Measurements from ENCODE around the genes FILIP1L and SENP7.

- PRO-cap, 2 experiments: peak in 2 of 2 experiments; most common plus-strand start chr3:99921169 (in 2)
These were observed 103.3 kb downstream of the CMSS1 start for GRCh38 chr3:99921012-99921305.

GRCh38 chr3:99966892-99967598, 147.3 kb downstream of the FILIP1L start:
- PRO-cap, 2 experiments: no peak in any of the 2 experiments

DNA sequence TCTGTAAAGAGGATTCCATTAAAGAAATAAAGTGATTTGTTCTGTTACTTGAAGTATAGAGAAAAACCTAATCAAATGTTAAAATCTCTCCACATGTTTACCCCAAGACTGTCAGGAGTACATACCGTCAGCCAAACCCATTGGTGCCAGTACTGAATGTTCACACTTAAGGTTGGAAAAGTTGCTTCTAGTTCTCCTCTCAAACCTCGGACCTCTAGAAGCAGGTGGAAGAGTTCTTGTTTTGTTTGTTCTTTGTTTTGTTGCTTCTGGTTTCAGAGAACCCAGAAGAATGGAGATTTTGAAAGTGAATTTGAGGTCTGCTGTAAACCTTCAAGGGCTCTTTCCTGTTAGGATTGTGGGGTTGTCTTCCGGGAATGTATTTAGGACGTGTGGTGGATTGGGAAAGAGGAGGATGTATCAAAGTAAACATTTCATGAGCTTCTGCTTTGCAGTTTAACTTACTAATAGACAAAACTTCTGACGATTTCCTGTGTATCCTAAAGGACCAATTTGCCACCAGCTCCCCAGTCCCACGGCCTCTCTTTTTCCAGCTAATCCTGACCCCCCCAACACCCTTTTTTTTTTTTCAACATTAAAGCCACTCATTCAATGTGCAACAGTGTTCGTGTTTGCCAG, 50.4 kb downstream of the FILIP1L start:
- PRO-cap, 2 experiments: no peak in any of the 2 experiments

DNA sequence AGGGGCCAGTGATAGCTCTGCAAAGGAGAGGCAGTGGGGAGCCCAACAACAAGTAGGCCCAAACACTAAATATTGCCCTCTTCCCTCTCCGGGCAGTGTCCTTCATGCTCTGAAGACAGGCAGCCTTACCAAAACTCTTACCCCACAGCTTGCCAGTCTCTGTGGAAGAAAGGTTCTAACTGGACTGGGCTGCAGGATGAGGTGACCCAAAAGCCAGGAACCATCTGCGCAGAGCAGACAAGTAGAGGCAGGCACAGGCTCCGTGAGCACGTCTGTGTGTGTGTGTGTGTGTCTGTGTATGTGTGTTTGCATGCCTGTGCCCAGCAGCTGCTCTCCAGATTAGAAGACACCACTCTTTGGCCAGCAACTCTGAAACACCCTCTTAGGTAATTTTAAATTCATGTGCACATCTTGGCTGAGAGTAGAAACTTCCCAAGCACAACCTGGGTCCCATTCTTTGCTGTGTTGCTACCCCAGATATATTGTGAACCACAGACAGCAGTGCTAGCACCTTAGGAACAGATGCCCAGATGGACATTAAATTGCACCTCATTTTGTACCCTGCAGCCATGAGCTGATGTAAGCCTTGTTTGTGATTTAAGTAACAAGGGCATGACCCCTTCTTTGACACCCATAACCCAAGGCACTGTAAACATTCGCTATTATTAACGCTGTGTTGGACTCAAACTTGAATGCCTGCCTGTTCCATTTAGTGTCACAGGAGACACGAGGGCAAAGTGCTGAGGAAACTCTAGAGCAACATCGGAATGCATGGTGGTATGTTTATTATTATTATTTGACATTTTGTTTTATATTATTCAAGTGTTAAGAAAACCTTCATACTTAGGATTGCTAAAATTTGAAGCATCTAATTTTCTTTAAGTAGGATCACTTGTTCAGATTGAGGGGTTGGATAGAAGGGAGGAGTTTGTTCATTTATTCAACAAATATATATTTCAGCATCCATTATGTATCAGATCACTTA, at the start of gene FILIP1L:
Gene FILIP1L (minus strand): TSS at position 280 of the 985 bp plus-strand sequence.
- PRO-cap, 2 experiments: no peak in any of the 2 experiments

- PRO-cap, 2 experiments: no peak in any of the 2 experiments
These were observed 23.3 kb downstream of the TOMM70 start for GRCh38 chr3:100377620-100377906.

DNA sequence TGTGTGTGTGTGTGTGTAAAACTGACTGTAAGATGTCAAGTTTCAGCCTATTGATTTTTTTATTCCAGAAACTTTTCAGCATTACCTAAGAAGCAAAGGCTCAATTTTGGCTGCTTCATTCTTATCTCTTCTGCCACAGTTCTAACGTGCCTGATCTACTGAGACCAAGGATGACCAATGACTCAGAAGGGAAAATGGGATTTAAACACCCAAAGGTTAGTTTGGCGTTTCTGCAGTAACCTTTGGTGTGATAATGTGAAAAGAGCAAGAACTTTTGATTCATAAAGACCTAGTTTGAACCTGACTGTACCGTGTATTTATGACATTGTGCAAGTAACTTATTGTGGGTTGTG, 27.0 kb downstream of the TMEM45A start:
- PRO-cap, 2 experiments: no peak in any of the 2 experiments

GRCh38 chr3:100590486-100590926, 18.9 kb upstream of the ADGRG7 start:
- PRO-cap, 2 experiments: no peak in any of the 2 experiments

DNA sequence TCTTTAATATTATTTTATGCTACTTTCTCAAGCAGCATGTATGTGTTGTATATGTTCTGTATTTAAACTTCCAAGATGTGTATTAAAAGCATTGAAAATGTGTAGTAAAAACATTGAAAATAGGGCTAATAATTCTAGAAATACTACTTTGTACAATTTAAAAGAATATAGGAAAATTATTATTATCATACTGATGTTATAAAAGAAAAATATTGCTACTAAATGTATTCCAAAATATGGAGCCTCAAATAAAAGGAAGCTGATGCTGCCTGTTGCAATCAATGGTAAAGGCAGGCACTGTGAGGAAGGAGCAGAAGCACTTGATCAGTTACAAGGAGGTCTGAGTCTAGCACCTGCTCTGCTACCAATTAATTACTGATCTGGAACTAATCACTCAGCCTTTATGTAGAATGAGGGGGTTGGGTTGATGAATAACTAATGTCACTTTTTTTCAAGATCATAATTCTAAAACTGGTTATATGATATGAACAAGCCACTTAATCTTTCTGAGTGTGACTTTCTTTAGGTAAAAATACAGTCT, 5.5 kb downstream of the ADGRG7 start:
- PRO-cap, 2 experiments: no peak in any of the 2 experiments

- PRO-cap, 2 experiments: no peak in any of the 2 experiments
These were observed 904 bp downstream of the ABI3BP start for GRCh38 chr3:100991970-100993064.

DNA sequence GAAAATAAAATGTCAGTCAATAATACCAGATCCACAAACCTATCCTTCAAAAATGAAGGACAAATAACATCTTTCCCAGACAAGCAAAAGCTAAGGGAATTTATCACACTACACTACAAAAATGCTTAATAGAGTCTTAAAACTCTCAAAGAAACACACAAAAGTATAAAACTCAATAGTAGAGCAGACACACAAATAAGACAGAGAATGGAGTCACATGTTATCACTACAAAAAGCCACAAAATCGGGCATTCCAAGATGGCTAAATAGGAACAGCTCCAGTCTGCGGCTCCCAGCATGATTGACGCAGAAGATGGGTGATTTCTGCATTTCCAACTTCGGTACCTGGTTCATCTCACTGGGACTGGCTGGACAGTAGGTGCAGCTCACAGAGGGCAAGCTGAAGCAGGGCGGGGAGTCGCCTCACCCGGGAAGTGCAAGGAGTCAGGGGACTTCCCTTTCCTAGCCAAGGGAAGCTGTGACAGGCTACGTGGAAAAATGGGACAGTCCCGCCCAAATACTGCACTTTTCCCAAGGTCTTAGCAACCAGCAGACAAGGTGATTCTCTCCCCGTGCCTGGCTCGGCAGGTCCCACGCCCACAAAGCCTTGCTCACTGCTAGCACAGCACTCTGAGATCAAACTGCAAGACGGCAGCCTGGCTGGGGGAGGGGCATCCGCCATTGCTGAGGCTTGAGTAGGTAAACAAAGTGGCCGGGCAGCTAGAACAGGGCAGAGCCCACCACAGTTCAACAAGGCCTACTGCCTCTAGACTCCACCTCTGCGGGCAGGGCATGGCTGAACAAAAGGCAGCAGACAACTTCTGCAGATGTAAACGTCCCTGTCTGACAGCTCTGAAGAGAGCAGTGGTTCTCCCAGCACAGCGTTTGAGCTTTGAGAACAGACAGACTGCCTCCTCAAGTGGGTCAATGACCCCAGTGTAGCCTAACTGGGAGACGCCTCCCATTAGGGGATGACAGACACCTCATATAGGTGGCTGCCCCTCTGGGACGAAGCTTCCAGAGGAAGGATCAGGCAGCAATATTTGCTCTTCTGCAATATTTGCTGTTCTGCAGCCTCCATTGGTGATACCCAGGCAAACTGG, 46.2 kb downstream of the SENP7 start:
- PRO-cap, 2 experiments: no peak in any of the 2 experiments

DNA sequence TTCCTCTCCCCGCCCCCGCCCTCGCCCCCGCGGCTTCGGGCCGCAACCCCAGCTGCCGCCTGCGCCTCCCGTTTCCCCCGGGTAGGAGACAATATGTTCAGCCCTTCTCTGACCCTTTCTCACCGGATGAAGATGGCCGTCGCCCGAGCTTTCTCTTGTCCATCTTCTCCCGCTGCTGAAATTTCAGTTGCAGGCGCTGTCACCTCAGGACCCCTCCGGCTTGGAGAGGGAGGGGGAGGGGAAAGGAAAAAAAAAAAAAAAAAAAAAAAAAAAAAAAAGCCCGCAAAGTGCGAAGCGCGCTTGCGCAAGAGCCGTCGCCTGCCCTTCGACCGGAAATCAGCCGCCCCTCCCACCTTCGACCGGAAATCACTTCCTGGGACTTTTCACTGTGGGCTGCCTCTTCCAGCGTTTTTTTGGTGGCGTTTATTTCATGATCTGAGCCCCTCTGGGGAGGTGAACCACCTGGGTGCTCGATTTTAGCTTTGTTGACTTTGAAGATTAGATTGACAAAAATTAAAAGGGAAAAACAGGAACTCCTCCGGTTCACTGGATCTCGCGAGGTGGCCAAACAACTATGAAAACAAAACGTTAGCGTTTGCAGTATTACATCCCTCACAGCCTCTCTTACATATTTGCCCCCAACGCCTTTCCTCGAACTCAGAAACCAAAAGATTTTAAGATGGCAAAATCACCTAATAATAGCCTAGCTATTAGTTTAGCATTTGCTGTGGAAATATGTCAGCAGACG, at the start of gene SENP7:
Gene SENP7 (minus strand): TSS at position 245 of the 748 bp plus-strand sequence.
- PRO-cap, 2 experiments: peak in 2 of 2 experiments; most common plus-strand start position 369 of the sequence (in 1); most common minus-strand start position 222 of the sequence (in 2)

GRCh38 chr3:101518377-101518921, 5.4 kb upstream of the SENP7 start:
- PRO-cap, 2 experiments: peak in 1 of 2 experiments; most common plus-strand start chr3:101518639 (in 1)

GRCh38 chr3:101639127-101639658, 37.7 kb downstream of the ZBTB11 start:
- PRO-cap, 2 experiments: no peak in any of the 2 experiments

- PRO-cap, 2 experiments: no peak in any of the 2 experiments
These were observed 7.0 kb upstream of the RPL24 start for GRCh38 chr3:101693472-101694027.

- PRO-cap, 2 experiments: no peak in any of the 2 experiments
These were observed 2.7 kb downstream of the NFKBIZ start for GRCh38 chr3:101851639-101852818.

DNA sequence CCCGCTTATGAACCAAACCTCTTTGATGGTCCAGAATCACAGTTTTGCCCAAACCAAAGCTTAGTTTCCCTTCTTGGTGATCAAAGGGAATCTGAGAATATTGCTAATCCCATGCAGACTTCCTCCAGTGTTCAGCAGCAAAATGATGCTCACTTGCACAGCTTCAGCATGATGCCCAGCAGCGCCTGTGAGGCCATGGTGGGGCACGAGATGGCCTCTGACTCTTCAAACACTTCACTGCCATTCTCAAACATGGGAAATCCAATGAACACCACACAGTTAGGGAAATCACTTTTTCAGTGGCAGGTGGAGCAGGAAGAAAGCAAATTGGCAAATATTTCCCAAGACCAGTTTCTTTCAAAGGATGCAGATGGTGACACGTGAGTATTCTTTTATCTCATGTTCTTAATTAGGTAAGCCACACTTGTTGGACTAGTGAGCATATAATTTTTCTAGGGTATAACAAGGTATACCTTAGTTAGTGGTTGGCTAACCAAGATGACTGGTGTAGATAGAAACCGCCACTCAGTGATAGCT, 4.2 kb downstream of the NFKBIZ start:
- PRO-cap, 2 experiments: no peak in any of the 2 experiments

GRCh38 chr3:101857753-101858120, 8.4 kb downstream of the NFKBIZ start:
- PRO-cap, 2 experiments: no peak in any of the 2 experiments

DNA sequence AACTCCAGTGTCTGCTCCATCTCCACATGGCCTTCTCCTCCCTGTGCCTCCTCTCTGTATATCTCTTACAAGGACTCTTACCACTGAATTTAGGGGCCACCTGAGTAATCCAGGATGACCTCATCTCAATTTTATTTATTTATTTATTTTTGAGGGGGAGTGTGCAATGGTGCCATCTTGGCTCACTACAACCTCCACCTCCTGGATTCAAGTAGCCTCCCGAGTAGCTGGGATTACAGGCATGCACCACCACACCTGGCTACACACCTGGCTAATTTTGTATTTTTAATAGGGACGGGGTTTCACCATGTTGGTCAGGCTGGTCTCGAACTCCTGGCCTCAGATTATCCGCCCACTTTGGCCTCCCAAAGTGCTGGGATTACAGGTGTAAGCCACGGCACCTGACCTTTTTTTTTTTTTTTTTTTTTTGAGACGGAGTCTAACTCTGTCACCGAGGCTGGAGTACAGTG, 15.2 kb downstream of the NFKBIZ start:
- PRO-cap, 2 experiments: no peak in any of the 2 experiments

DNA sequence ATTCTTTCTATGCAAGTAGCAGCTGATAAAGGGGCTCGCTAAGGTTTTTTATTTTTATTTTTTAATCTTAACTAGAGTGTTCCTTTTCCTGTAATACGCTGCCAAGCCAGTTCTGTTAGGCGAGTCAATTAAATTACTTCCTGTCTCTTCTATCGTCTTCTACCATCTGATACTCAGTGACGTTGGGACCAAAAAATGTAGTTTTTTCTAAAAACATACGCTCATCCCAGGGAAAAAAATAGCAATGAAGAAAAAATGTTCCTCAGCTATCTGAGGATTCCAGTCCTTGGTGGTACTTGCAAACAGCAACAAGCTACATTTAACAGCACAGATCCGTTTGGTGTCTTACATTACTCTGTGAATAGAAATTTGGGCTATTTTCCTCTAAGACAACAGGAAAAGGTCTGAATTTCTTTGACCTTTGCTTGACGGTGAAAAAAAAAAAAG, 254.6 kb upstream of the ZPLD1 start:
- PRO-cap, 2 experiments: peak in 1 of 2 experiments; most common plus-strand start position 282 of the sequence (in 1)

GRCh38 chr3:102587081-102587631, 152.3 kb downstream of the ZPLD1 start:
- PRO-cap, 2 experiments: no peak in any of the 2 experiments